ENCODE measurements around a stretch of chr7.

DNA sequence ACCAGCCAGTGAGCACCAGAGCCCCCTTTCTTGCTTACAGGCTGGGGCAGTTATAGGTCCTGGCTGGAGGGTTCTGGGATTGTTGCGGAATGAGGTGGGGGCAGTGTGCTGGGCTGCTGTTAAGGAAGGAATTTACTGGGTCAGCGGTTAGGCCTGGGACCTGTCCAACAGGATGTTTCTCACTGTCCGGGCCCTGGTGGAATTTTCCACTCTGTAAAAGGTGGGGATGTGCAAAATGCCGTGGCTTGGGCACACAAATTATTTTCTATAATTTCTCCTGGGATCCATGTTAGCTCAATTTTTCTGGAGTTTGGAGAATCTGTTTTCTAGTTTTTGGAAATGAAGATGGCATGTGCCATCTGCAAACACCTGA is 477.2 kb downstream of the SPDYE21 start:
- PRO-cap = no peak

GRCh38 chr7:68422384-68422710 is 1145.6 kb downstream of the SPDYE21 start:
- PRO-cap = no peak

GRCh38 chr7:69394281-69394729 is 204.0 kb upstream of the AUTS2 start:
- PRO-cap = no peak

DNA sequence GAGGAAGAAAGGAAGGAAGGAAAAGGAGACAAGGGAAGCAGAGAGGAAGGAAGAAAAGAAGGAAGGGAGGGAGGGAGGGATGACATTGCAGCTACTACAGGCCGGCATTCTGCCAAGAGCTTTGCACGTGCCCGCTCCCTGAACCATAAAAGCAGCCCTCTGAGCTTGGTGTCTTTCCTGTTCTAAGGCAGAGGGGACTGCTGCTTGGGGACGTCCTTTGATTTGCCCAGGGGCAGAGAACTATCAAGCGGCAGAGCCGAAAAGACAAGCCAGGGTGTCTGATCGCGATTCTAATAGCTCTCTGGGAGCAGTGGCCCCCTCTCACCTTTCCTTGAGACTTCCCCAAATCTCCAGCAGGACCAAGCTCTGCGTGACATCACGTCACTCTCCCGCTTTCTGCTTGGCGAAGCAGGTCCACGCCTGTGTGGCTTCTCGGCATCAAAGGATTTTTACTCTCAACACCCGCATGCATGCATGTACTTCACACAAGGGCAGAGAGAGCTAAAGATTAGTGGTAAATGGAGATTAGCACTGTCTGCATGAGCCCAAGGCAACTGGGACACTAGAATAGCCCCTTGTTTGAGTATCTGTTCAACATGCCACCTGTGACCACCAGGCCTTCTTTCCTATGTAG is 167.7 kb upstream of the AUTS2 start:
- PRO-cap = no peak

GRCh38 chr7:69600010-69600606 is 1.8 kb downstream of the AUTS2 start:
- PRO-cap = no peak

DNA sequence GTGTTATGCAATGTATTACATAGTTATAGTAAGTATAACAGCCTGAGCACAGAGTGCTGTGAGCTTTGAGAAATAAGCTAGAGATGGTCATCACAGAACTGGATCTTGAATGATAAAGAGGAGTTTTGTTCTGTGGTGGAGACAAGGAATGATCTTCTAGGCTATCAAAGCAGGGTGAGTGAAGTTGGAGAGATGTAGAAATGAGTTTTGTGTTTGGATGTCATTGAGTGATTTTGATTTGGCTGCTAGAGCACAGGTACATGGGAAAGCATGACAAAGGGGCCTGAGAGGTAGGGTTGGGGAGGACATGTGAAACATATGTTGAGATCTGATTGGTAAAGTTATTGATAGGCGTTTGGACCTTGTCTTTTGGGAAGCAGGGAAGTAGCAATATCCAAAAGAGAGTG is 123.4 kb downstream of the AUTS2 start:
- PRO-cap = no peak

DNA sequence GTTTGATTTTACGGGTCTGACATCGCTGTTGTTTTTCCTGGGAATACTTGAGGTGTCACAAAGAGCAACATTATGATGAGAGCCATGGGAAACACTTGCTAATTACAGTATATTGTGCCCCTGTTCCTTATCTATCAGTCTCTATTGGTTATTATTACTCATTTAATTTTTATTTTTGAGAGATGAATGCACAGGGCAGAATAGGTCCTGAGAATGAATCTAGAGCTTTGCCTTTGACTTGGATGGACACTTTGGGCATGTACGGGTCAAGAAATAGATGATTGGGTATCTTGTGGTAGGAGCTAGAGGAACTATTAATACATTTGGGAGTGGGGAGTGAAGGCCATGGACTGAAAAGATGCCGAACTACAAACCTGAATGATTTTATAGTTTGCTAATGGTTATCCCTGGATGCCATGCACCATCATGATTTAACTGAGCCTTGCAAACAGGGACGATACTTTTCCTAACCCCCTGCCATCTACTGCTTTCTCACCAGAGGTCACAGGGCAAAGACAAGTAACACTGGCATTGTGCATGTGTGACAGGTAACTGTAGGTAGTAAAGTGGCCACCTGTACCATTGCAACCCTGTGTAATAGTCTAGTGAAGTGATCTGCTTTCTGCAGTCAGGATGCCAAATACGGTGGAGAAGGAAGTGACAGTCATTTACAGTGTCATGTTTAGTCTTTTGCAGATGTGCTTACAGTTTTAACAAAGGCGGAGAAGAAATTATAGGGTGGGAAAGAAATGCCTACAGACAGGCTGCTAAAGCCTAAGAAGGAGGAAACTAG is 157.5 kb downstream of the AUTS2 start:
- PRO-cap = no peak

GRCh38 chr7:70571934-70572294 is 560.0 kb upstream of the GALNT17 start:
- PRO-cap = no peak

DNA sequence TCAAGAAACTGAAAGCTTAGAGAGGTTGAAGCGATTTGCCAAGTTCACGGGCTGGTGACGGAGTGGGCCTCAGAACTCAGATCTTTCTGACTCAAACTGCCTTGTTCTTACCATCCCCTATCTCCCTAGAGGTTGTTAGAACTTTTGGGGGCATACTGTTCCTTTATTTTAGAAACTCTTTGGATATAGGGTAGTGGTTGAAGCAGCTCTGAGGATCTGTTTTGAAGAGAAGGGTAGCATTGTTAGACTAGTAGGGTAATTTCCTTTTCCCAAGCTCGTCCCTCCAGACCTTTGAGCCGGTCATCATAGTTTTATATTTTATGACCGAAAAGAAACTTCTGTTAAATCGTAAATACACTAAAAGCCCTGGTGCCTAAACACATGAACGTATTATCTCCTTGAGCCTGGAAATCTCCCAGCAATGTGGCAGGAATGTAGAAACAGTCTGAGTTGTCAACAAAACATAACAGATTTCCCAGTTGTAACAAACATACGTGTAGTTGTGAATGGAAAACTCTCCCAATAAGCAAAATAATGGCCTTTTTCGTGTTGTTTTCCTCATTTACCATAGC is 541.6 kb upstream of the GALNT17 start:
- PRO-cap = no peak

GRCh38 chr7:70598931-70599888 is 532.7 kb upstream of the GALNT17 start:
- PRO-cap = no peak

DNA sequence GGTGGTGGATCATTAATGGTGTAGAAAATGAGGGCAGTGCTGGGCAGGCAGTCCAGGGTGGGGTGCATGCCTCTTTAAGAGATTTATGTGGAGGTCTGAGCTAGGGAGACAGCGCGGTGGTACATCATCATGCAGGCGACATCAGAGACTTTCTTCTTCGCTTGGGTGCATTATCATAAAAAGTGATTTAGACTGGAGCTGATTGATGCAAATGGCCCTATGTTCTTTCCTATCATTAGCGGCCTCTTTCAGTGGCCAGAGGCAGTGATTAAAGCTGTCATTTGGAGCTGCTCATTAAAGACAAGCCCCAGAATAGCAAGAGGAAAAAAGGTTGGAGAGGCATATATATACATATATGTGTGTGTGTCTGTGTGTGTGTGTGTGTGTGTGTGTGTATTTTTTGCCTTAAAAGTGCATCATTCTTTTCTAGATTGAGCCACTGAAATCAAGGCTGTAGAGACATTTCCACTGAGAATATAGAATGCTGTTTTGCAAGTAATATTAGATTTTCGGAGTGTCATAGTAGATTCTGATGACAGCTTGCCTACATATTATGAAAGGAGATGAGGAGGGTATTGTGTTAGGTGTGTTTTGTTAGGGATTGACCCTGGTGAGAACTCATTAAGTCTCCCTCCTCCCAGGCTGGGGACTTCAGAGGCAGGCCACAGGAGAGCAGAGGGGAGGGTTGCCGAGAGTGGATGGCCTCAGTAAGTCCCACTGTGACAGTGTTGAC is 518.9 kb upstream of the GALNT17 start:
- PRO-cap = no peak

GRCh38 chr7:70738080-70738643 is 393.8 kb upstream of the GALNT17 start:
- PRO-cap = no peak

- PRO-cap = no peak
Measured at GRCh38 chr7:70762629-70763584, 369.0 kb upstream of the GALNT17 start.

- PRO-cap = no peak
Measured at GRCh38 chr7:71221857-71222228, 89.9 kb downstream of the GALNT17 start.

DNA sequence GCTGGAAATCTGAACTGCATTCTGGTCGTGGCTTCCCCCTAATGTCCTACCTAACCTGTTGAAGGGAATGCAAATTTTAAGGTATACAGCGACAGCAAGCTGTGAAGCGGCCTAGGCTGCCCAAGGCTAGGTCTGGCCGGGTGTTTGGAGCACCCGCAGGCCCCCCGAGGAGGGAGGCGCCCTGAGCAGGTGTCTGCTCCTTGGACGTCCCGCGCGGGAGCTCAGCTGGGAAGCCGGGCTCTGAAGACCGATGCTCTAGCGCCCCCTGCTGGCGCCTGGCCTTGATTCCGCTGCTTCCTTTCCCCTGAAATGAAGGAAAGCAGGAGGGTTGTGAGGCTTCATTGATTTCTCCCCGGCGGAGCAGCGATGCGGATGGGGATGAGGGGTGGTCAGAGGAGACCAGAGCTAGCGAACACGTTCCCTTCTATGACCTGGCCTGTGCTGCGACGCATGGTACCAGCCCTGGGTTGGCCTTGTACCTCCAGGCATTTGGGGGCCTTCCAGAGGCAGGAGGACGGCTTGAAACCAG is 601.3 kb downstream of the GALNT17 start:
- PRO-cap = no peak

GRCh38 chr7:72682553-72683218 is 145.3 kb downstream of the TYW1B start:
- PRO-cap = bidirectional peak, plus-strand start at chr7:72683018, minus-strand start at chr7:72682820

GRCh38 chr7:72912028-72912555 is 12.8 kb upstream of the POM121 start:
- PRO-cap = no peak

DNA sequence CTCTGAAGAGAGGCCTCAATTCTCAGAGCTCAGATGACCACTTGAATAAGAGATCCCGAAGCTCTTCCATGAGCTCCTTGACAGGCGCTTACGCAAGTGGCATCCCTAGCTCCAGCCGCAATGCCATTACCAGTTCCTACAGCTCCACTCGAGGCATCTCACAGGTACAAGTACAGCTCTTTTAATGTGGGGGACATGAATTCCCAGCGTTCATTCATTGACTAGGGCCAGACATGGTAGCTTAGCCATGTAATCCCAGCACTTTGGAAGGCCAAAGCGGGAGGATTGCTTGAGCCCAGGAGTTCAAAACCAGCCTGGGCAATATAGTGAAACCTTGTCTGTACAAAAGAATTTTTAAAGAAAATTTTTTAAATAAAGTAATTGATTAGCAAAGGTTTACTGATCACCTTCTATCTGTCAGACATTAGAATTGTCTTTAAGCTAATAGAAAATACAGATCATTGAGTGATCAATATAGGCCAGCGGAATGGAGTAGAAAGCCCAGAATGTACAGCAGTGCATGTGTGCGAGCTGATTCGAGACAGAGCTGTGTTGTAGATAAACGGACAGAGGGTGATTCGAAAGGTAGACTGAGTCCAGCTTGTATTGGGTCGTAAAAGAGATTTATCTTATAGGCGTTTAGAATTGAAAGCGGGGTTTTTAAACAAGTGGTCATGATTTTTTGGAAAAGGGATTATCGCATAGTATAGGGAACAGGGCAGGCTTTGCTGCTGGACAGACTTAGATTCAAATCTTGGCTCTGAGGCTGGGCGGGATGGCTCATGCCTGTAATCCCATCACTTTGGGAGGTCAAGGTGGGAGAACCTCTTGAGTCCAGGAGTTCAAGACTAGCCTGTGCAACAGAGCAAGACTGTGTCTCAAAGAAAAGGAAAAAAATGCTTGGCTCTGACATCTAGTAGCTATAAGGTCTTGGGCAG is 5.3 kb downstream of the POM121 start:
- PRO-cap = no peak

- PRO-cap = no peak
Measured at GRCh38 chr7:72938332-72938838, 13.5 kb downstream of the POM121 start.

DNA sequence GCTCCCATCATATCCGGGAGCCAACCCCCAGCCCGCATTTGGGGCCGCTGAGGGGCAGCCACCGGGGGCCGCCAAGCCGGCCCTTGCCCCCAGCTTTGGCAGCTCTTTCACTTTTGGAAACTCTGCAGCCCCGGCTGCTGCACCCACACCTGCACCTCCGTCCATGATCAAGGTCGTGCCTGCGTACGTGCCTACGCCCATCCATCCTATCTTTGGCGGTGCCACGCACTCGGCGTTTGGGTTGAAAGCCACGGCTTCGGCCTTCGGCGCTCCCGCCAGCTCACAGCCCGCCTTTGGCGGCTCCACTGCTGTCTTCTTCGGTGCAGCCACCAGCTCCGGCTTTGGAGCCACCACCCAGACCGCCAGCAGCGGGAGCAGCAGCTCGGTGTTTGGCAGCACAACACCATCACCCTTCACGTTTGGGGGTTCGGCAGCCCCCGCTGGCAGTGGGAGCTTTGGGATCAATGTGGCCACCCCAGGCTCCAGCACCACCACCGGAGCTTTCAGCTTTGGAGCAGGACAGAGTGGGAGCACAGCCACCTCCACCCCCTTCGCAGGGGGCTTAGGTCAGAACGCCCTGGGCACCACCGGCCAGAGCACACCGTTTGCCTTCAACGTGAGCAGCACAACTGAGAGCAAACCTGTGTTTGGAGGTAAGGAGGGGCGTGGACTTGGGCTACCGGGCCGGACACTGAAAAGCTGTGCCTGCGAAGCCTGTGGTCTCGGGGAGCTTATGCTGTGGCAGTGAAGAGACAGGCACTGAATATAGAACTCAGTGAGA is 18.2 kb downstream of the POM121 start:
- PRO-cap = no peak

Measured in Calu3 (cell line).